ENCODE measurements around the genes FGGY and HOOK1.

GRCh38 chr1:56910167-56910689, 55.6 kb downstream of the C8B start:
- PRO-cap = no peak

GRCh38 chr1:56966804-56967127, 951 bp upstream of the C8B start:
- PRO-cap = unidirectional peak, plus-strand start at chr1:56967074

DNA sequence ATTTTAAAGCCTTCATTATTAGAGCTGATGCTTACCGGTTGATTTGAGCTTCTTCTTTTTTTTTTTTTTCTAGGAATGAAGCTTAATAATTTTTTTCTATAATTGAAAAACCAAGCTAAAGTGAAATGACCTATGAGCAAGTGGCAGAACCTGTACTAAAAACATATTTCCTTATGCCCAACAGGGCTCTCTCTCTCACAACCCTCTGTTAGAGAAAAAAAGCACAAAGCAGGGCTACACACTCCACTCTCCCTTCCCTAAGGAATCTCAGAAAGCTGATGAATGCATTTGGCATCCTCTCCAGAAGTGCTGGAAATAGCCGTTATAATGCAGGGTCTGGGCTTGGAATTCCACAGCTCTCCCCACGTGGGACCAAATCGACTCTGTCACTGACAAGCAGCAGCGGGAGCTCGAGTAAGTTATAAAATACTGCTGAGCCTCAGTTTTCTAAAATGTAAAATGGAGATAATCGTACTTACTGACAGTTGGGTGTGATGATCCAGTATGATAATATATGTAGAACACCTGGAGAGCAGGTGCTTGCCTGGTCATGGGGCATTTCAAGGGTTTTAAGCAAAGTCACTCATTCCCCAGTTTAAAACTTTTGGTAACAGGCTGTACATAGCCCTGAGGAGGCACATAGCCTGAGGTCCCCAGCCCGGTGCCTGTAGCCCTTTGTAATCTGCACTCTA, 175.4 kb upstream of the DAB1 start:
- PRO-cap = no peak

DNA sequence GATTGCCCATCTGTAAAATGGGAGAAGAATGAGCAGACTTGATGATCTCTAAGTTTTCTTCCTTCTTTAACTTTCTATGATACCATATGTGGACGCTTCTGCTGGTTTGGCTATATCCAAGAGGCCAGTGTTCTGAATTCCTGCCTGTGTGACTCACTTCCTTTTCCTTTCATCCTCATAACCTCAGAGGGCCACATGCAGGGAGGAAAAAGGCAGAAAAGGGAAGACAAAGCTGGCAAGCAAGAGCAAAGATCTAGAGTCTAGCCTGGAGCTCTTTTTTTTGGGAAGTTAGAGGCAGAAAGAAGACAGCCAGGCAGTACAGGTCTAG, 151.2 kb downstream of the OMA1 start:
- PRO-cap = no peak

- PRO-cap = no peak
Observed at GRCh38 chr1:58619323-58619824, 42.3 kb upstream of the TACSTD2 start.

GRCh38 chr1:58690031-58690588, 9.8 kb downstream of the MYSM1 start:
- PRO-cap = no peak

- PRO-cap = bidirectional peak, plus-strand start at chr1:58922621, minus-strand start at chr1:58922409
Observed at GRCh38 chr1:58922158-58922746, 138.4 kb upstream of the JUN start.

DNA sequence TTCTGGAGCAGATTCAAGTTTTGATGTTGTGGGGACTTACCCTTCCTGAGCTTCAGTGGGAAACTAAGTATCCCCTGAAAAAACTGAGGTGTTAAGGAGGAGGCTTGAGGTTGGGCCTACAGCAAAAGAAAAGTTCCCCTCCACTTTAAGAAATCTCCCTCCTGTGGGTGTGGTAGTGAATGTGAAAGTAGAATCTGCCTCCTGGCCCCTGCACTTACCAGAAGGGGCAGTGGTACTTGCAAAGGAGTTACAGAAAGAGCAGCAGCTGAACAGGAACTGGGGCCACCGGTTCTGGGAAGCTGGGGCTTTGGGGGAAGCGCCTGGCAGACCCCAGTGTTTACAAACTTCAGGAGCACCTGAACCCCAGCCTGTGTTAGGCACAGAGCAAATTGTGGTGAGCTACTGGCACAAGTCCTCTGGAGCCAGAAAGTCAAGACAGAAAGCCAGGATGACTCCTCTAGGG, 250.2 kb upstream of the FGGY start:
- PRO-cap = no peak

DNA sequence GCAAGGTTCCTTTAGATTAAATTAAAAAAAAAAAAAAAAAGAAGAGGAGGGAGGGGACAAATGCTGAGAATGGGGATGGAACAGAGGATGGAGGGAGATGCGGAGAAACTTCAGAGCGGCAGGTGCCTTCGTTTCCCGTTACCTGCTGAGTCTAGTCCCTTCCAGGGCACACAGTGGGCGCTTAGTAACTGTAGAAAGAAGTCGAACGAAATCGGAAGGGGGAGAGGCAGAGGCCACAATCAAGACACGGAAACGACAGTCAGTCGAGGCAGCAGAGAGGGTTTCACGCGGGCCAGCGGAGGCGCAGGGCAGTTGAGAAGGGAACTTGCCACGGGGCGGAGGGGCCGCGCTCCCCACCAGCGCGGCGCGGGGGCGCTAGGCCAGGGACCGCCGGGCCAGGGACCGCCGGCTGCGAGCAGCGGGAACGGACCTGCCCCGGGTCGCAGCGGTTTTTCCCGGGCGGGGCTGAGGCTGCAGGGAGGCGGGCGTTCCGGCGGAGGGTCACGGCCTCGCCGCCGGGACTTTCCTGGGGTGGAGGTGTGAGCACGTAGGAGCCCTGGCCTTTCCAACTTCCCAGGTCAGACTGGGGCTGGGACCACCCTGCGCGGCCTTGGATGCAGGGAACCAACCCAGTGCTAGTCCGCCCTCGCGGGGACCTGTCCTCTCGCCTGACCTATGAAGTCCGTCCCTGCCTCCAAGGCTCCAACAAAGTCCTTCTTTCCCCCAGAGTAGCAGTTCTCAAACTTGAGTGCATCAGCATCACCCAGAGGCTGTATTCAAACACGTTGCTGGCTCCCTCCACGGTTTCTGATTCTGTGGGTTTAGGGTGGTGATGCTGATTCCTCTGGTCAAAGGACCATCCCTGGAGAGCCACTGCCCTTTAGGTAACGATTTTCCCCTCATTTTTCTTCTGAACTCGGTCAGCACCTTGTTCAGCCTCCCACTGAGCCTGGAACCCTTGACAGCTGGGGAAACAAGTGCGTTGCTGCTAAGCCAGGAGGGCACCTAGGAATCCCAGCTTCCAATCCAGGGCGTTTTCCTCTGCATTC, 150.0 kb upstream of the FGGY start:
- PRO-cap = no peak

DNA sequence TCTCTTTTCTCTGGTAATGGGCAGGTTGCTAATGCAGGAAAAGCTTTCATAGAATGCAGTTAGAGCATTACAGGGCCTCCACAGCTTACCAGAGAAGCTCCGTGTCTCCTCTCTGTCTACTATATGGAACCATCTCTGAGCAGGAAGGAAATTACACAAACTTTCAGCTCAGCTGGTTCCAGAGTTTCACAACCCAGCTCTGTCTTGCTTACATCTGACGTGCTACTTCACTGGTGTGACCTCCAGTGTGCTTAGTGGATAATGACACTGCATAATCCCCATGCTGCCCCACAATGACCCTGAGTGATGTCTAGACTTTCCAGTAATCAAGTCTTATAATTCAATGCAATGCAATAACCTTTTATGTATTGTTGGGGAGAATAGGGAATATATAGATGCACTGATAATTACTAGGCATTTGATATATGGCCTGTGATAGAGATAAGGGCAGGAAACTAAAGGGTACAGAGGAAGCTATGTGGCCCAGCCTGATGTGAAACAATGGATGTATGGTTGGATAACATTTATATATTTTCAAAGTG, 4.2 kb upstream of the FGGY start:
- PRO-cap = no peak

- PRO-cap = bidirectional peak, plus-strand start at chr1:59296833, minus-strand start at chr1:59296530; bidirectional peak, plus-strand start at chr1:59297040, minus-strand start at chr1:59296883
Observed at GRCh38 chr1:59296187-59297464, at the start of gene FGGY. Gene FGGY (plus strand): TSS chr1:59297094.

GRCh38 chr1:59512190-59512708, 215.4 kb downstream of the FGGY start:
- PRO-cap = no peak

GRCh38 chr1:59533873-59534514, 237.1 kb downstream of the FGGY start:
- PRO-cap = no peak

- PRO-cap = no peak
Observed at GRCh38 chr1:59645873-59646196, 168.9 kb upstream of the HOOK1 start.

DNA sequence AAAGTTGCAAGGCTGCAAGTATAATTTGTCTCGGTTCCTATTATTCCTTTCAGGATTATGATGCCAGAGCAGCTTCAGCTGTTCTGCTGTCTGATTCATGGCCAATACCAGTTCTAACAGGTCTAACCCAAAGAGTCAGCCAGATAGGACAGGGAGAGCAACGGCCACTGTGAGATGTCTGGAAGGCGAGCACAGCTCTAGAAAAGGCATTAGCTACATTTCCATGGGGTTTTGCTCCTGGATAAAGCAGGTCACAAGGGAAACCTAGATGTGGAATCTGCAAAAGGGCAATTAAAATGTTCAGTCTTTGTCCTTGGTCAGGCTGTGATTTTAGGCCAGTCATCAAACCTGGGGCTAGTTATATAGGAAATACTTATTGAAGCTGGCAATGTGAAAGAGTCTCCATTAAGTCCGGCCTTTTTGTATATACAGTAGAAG, 53.2 kb upstream of the HOOK1 start:
- PRO-cap = no peak

- PRO-cap = bidirectional peak, plus-strand start at chr1:59814969, minus-strand start at chr1:59814492
Observed at GRCh38 chr1:59814720-59815766, at the start of gene HOOK1. Gene HOOK1 (plus strand): TSS chr1:59814949.

- PRO-cap = no peak
Observed at GRCh38 chr1:59858354-59858793, 43.6 kb downstream of the HOOK1 start.

DNA sequence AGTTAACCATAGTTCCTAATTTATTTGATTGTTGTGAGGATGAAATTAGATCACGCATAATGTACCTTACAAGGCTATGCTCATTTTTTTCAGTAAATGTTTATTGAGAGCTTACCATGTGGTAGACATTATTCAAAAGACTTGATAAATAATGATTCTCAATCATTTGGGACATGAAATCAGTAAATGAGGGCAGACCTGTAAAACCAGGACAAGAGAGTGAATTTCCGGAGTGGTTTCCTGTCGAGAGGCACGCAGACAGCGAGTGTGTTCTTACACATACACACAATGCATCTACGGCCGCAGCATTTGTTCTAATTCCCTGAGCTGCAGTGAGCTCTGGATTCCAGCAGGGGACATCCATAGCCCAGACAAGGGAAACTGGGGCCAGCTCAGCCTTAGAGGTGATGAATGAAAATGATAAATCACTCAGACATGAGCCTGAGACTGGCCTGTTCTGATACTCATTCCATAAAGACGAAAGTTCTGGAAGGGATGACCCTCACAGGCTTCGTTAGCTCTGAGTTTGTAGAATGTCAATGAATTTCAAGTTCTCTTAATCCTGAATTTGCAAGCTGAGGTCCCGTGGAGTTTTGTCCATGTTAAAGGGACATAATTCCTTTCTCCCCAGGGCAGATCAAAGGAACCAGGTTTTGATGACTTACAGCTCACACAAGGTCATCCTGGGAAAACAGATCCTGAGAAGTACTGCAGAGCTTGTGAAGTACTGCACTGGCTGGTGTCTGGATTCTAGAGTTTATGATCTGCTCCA, 207.8 kb upstream of the C1orf87 start:
- PRO-cap = no peak

- PRO-cap = no peak
Observed at GRCh38 chr1:60547781-60548235, 474.2 kb upstream of the C1orf87 start.

GRCh38 chr1:60984337-60984707, 98.0 kb upstream of the NFIA start:
- PRO-cap = no peak

All from left colon (tissue), 1 donor.